Epithelial cell of prostate (primary cell): Measurements from ENCODE around the genes KLF4 and ELP1.

- RRBS: no CpG with 5 or more reads among the region's 4 CpGs
Observed at GRCh38 chr9:106892712-106893173, 29.8 kb downstream of the ZNF462 start.

- RRBS: no CpG with 5 or more reads among the region's 6 CpGs
Observed at GRCh38 chr9:106921388-106922206, 58.6 kb downstream of the ZNF462 start.

DNA sequence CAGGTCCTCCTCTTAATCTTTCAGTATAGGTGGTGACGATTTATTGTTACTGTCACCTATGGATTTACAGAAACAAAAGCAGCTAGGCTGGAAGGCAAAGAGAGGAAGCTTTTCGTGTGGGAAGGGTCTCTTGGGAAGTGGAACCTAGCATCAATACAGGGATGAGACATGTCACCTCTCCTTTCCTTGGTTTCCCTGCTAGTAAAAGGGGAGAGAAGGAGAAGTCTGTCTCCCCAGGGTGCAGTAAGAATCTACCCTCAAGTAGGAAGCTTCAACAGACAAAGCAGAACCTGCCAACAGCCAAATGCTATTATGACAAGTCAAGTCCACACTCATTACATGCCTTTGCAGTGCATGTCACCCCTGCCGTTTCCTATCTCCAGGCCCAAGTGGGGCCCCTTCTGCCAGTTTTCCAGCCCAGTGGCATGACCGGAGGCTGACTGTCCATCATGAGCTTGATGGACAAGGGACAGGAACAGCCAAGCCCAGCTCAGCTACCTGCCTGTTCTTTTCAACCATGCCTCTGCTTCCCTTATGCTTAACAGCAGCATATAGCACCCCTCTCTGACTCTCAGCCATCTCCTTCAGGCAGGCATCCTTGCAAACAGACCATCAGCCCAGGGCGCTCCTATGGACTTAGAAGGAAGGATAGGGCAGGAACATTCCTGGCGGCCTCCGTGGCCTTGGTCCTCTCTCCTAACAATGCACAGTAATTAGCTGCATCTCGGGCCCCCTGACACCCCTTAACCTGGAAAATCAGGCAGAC, 107.2 kb upstream of the RAD23B start:
- RRBS: no CpG with 5 or more reads among the region's 8 CpGs

- RRBS: no CpG with 5 or more reads among the region's 2 CpGs
Observed at GRCh38 chr9:107192383-107192726, 90.7 kb upstream of the RAD23B start.

DNA sequence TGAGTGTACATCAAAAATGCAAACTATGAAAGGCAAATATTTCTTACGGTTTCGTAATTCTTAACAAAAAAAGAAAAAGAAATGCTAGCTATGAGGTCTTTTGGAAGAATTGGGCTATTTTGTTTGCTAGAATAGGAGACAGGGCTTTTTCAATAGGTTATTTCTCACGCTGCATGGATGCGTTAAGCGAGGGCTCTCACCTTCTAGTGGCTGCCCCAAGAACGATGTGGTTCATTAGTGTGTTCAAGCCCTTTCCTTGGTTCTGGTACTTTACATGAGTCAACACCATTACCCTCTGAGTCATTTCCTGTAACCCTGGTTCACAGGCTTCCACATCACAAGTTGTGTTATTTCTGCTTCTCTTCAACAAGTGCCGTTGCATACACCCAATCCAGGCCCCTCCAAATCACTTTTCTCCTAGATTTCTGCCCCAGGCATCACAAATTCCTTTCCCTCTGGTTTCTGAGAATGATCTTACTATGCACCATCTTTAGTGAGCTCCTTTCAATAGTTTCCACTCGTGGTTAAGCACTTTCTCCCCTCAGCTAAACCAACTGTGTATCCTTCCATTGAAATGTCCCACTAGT, 69.6 kb upstream of the RAD23B start:
- RRBS: no CpG with 5 or more reads among the region's 8 CpGs

DNA sequence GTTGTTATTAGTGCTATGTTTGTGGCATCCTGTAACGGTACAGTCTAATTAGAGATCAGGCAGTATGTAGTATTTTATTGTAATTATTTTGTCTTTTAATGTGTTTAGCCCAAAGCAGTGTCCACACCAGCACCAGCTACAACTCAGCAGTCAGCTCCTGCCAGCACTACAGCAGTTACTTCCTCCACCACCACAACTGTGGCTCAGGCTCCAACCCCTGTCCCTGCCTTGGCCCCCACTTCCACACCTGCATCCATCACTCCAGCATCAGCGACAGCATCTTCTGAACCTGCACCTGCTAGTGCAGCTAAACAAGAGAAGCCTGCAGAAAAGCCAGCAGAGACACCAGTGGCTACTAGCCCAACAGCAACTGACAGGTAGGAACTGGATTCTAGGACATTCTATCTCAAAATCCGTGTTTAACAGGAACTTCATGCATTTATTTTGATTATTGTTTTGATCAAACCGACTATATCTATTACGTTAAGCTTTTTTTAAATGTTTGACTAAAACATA, 23.2 kb downstream of the RAD23B start:
- RRBS: no CpG with 5 or more reads among the region's 5 CpGs

DNA sequence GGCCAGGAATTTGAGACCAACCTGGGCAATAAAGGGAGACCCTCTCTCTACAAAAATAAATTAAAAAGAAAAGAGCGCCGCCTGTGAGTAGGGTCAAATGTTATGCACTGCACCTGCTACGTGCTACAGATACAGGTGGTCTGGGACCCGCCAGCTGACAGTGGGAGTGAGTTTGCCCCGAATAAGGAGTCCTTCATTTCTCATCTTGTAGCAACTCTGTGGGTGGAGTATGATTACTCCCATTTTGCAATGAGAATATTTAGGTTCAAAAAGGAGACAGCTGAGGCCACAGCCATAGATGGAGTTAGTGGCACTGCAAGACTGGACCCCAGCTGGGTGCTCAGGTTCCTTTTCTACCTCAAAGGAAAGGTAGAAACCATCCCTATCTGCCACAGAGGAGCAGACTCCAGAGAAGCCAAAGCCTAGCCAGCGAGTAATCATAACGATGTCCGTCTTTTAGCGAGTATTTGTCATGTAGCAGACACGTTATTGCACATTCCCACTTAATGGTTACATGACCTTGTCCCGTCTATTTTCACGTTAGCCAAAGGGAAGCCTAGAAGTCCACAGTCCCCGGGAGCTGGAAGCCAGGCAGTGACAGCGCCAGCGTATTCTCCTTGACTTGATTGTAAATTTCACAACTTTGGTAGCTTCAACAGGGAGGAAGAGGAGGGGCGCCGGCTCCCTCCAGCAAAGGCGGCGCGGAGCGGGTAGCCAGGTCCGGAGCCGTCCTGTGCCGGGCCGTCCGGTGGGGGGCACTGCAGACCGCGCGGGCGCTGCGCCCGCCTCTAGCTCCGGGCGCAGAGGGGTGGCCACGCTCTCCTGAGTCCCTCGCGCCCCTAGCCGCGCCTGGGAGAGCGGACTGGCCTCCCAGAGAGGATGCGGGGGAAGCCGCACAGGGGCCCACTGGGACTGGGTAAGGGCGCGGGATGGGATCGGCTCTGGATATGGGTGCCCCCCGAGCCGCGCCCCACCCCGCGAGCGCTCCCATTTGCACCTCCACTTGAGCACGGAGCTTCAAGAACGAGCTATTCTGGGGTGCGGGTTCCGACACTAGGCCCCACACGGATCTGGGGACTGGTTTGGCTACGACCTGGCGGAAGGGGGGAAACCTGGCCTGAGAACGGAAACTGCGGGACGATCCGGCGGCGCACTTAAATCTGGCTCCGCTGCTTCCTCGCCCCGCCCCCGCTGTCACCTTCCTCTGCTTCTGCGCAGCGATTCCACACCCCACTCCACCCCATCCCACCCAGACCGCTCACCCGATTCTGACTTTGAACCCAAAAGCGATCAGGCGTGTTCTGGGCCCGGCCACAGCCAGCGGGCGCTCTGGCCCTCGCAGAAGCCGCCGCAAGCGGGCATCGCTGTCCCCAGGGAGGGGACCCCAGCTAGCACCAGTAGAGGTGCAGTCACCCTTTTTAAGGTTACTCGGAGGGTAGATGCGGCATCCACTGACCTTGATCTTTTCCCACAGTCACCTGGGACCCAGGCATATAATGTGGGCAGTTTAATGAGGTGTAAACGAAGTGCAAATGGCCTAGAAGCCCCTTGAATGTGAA, 24.0 kb downstream of the KLF4 start:
- RRBS: under 1% methylated on average over 18 of the region's 85 CpGs

GRCh38 chr9:107483355-107484669, 5.8 kb downstream of the KLF4 start:
- RRBS: no CpG with 5 or more reads among the region's 8 CpGs

DNA sequence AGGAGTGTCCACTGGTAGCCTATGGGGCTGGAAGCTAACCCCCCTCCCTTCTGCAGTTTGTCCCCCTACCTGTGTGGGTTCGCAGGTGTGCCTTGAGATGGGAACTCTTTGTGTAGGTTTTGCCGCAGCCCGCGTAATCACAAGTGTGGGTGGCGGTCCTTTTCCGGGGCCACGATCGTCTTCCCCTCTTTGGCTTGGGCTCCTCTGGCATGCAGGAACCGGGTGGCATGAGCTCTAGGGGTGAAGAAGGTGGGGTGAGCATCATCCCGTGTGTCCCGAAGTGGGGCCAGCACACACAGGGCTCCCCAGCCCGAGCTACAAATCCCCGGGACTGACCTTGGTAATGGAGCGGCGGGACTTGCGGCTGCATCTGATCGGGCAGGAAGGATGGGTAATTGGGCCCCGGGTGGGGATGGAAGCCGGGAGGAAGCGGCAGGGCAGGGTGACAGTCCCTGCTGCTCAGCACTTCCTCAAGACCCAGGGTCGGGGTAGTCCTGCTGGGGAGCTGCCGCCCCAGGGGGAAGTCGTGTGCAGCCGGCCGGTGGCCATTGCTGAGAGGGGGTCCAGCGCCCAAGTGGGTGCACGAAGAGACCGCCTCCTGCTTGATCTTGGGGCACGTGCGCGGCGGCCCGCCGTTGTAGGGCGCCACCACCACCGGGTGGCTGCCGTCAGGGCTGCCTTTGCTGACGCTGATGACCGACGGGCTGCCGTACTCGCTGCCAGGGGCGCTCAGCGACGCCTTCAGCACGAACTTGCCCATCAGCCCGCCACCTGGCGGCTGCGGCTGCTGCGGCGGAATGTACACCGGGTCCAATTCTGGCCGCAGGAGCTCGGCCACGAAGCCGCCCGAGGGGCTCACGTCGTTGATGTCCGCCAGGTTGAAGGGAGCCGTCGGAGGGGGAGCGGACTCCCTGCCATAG, 2.4 kb downstream of the KLF4 start:
- RRBS: 62% methylated on average over 10 of the region's 63 CpGs

DNA sequence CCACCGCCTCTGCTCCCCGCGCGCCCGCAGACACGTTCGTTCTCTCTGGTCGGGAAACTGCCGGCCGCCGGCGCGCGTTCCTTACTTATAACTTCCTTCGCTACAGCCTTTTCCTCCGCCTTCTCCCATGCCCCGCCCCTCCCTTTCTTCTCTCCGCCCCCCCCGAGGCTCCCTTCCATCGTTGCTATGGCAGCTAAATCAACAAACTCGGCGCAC, at the start of gene KLF4:
KLF4 (minus strand) TSS at position 62 of the 216 bp plus-strand sequence.
- RRBS: 0% methylated on average over 5 of the region's 22 CpGs

GRCh38 chr9:107676079-107676502, 186.5 kb upstream of the KLF4 start:
- RRBS: no CpG with 5 or more reads among the region's 8 CpGs

GRCh38 chr9:108142498-108143235, 653.1 kb upstream of the KLF4 start:
- RRBS: no CpG with 5 or more reads among the region's 10 CpGs

DNA sequence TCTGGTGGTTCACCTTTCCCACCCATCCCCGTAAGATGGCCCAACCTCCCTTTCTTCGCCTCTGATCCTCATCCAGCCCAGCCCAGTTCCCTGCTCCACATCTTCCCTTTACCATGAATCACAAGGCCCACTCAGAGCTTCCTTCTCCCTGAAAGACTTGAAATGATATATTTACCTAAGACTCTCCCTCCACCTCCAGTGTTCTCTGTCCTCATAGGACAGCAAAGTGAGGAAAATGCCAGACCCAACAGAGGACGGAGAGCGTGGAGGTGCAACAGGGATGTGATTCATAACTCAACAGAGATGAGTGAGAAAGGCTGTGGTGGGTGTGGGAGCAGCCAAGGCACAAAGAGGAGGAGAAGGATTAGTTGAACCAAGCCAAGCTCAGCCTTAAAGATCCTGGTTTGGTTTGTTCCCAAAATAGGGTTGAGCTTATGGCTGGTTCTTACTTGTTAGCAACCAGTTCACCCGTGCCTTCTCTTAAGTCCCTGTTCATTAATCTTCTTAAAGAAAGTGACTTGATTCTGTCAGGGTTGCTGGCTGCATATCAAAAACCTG, 183.2 kb downstream of the ACTL7B start:
- RRBS: no CpG with 5 or more reads among the region's 5 CpGs

- RRBS: no CpG with 5 or more reads among the region's 14 CpGs
Observed at GRCh38 chr9:108842830-108843239, 13.0 kb downstream of the ACTL7B start.

DNA sequence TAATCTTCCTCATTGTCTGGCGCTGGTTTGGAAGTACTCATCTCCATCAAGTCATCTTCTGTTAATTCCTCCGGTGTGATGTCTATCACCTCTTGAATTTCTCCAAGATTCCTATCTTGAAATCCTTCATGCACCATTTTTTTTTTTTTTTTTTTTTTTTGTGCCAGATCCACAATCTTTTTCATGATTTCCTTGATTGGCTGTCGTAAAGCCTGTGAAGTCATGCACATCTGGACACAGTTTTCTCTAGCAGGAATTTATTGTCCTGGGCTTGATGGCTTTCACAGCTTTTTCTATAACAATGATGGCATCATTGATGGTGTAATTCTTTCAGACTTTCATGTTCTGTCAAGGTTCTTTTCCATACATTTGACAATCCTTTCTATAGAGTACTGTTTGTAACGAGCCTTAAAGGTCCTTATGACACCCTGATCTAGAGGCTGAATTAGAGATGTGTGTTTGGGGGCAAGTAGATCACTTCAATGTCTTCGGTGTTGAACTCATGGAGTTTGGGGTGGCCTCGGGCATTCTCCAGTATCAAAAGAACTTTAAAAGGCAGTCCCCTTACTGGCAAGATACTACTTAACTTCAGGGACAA, 8.9 kb downstream of the ACTL7A start:
- RRBS: no CpG with 5 or more reads among the region's 6 CpGs

GRCh38 chr9:108933812-108934210, at the start of gene ELP1:
ELP1 (minus strand) TSS chr9:108934124.
- RRBS: under 1% methylated on average over 6 of the region's 39 CpGs

- RRBS: no CpG with 5 or more reads among the region's 3 CpGs
Observed at GRCh38 chr9:108963356-108963854, 29.2 kb downstream of the ABITRAM start.

DNA sequence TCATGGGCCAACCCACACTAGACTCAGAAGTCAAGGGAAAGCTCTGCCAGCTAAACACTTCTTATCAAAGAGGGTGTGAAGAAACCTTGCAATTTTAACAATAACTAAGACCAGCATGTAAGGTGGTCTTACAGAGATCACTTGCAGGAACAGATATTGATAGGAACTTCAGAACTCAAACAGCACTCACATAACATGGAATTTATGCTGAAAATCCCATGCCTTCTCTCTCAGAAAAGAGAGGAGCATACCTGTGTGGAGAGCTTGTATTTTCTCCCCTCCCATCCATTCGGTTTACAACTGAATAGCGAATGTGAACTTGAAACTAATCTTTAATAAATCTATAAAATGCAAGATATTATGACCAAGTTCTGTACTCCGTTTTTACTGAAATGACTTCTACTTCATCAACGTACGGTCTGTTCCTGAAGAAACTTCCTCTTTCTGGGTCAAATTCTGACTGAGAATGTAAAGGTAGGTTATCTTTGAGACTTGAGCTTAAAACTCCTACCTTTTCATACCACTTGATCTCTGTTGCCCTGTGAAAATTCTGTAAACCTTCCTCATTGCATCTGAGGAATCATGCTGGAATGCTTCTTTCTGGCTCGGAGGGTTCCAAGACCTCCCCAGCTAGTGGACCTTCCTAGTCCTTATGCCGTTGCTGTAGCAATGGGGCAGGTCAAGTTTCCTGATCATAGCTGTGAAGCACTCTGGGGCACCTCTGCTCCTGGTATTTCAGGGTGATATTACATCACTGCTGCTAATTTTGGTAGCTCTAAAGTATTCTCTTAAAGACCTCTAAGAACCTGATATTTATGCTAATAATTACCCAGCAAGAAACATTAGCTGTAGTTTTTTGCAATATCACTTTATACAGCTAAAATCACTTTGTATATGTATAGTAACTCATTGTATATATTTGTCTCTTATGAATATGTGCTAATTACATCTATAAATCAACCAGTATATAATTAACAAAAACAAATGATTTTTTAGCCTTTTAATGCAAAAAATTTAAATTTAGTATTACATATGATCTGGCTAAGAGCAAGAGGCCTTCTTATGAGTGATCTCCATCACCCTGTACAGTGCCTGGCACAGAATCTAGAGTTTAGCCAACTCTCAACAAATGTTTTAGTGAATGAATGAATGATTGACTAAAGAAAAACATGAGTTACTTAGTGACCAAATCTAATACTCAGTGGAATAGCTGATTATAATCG, 4.4 kb upstream of the CTNNAL1 start:
- RRBS: no CpG with 5 or more reads among the region's 8 CpGs

DNA sequence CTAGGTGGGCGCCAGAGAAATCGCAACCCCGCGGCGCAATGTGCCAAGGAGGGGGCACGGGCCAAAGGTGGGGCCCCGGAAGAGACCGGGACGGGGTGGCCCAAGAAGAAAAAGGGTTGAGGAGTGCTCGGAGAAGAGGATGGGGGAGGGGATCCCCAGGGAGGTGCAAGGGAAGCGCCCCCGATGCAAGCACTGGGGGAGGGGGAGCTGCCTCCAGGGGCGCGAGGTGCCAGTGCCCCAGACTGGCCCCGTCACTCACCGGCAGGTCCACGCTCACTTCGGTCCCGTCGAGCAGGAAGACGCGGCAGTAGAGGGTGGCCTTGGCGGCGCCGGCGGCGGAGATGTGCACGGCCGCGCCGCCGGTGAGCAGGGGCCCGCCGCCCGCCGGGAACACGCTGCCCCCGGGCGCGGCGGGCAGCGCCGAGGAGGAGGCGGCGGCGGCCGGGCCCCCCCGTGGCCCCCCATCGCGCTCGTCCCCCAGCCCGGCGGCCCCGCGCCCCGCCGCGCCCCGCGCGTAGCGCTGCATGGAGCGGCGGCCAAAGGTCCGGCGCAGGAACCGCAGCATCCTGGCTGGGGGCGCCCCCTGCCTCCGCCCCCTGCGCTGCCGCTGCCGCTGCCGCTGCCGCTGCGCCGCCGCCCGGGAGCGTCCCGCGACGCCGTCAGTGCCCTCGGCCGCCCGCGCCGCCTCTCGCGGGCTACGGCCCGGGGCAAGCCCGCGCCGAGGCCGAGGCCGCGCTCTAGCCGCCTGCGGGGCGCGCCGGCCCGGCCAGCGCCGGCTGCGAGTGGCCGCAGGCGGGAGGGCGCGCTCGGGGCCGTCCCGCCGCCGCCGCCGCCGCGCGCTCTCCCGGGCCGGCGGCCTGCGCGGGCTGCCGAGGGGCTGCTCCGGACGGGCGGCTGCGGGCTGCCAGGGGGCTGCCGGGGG, 716 bp downstream of the EPB41L4B start:
- RRBS: 1% methylated on average over 70 of the region's 132 CpGs